HT-29 (cell line): ENCODE results near the gene SGF29.

DNA sequence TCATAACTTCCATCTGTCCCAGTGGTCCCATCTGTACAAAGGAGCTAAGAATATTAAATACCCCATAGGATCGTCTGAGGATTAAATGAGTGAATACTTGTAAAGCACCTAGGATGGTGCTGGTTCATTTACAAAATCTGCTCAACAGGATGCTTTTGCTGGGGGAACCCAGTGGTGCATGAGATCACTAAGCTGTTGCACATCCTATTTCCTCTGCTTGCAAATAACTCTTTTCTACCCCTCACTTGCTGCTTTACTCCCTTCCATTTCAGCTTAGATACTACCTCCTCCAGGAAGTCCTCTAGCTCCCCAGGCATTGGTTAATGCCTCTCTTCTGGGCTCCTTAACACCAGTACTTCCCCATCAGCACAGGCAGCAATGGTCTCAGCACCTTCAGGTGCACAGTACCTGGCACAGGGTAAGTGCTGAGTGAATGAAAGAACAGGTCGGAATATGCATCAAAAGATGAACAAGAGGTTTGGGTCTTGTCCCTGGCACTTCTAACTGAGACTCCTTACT, 24.3 kb upstream of the IL21R start:
- RAMPAGE, long total RNA: no peak

- RAMPAGE, long total RNA: no peak
Measured at GRCh38 chr16:27402760-27403250, 831 bp downstream of the IL21R start.

GRCh38 chr16:27407055-27407665, 5.2 kb downstream of the IL21R start:
- RAMPAGE, long total RNA: no peak

DNA sequence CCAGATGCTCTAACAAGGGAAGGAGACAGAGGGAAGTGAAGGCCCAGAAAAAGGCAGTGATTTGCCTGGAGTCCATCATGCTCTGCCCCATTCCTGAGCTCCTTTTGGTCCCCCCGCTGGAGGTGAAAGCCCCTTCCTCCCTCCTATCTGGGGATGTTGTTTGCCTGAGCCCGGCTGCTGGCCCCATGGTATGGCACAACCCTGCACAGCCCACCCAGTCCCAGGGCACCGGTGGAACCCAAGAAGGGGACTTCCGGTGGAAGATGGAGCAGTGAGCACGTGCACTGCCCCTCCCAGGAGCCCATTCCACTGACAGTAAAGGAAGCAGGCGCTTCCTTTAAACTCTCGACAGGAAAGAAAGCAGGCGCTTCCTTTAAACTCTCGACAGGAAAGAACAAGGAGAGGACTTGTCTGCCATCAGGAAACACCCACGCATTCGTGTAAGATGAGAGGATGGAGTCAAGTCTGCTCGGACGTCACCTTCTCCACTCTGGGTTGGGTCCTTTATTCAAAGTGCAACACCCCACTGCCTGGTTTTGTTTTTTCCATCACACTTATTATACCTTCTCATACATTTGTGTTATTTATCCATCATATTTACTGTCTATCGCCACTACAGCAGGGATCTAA, 53.7 kb downstream of the IL21R start:
- RAMPAGE, long total RNA: no peak

- RAMPAGE, long total RNA: no peak
Measured at GRCh38 chr16:27463655-27464346, 61.8 kb downstream of the IL21R start.

GRCh38 chr16:27521998-27522772, 27.5 kb downstream of the GTF3C1 start:
- RAMPAGE, long total RNA: no peak

DNA sequence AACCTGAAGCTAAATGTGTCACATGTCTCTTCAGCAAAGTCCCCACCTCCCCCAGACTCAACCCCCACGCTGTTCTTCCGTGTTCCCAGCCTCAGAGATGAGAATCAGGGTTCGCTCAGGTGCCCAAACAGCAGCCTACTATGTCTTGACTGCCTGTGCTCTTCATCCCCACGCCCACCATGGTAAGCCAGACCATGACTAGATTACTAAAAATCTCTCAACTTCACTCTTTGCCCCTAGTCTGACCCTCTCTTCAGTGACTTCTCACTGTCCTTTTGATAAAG, 2.4 kb downstream of the GTF3C1 start:
- RAMPAGE, long total RNA: no peak

- RAMPAGE, long total RNA: no peak
Measured at GRCh38 chr16:27627953-27629043, 78.4 kb downstream of the KATNIP start.

GRCh38 chr16:27665053-27665252, 115.0 kb downstream of the KATNIP start:
- RAMPAGE, long total RNA: no peak

GRCh38 chr16:28140898-28141616, 70.7 kb downstream of the XPO6 start:
- RAMPAGE, long total RNA: no peak

GRCh38 chr16:28163587-28164223, 48.1 kb downstream of the XPO6 start:
- RAMPAGE, long total RNA: no peak

- RAMPAGE, long total RNA: no peak
Measured at GRCh38 chr16:28188218-28189103, 23.3 kb downstream of the XPO6 start.

- RAMPAGE, long total RNA: no peak
Measured at GRCh38 chr16:28261698-28262225, 30.6 kb upstream of the SBK1 start.

- RAMPAGE, long total RNA: no peak
Measured at GRCh38 chr16:28482011-28482519, 9.8 kb downstream of the CLN3 start.

- RAMPAGE, long total RNA: no peak
Measured at GRCh38 chr16:28495024-28495981, 860 bp downstream of the APOBR start.

DNA sequence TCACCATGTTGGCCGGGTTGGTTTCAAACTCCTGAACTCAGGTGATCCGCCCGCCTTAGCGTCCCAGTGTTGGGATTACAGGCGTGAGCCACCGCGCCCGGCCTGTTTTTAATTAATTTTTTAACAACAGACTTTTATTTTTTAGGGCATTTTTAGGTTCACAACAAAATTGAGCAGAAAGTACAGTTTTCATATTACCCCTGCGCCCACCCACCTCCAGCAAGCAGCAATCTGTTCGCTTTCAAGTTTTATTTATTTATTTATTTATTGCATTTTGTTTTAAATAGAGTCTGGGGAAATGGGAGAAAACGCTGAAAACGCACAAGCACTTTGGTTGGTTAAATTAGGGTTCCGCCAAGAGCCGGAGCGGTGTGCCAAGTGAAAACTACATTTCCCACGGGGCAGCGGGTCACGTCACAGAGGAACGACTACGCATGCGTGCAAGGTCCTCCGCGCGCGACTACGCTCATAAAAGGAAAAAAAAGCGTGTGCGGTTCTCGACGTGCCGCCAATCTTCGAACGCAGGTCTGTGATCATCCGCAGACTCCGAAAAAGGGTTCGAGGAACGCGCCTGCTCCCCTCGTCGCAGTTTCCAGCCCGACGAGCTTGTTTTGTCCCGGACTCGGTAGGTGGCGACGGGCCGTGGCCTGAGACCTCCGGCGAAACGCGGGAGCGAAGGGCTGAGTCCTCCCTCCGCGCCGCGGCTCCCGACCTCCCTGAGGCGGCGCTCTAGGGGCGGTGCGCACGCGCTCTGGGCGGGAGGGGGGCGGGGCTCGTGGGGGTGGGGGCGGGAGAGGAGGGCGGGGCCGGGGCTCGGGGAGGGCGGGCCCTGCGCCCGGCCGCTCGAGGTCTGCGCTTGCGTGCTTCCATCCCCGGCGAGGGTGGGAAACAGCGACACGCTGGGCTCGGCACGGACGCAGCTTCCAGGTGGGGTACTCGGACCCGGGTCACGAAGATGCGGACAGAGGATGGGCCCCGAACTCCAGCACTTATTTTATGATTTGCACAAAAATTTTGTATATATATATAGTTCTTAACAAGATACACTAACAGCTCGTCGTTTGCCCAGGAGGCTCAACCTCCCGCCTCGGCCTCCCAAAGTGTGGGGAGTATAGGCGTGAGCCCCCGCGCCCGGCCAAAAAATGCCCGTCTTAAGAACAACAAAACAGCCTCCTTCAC, at the start of gene SGF29:
Gene SGF29, plus strand, starts transcription at position 448 of the 1,179 bp plus-strand sequence.
- RAMPAGE, long total RNA: start-site peak on the plus strand centred at position 476 of the sequence, 54 bp wide, 109 and 58 reads in 2 replicates

DNA sequence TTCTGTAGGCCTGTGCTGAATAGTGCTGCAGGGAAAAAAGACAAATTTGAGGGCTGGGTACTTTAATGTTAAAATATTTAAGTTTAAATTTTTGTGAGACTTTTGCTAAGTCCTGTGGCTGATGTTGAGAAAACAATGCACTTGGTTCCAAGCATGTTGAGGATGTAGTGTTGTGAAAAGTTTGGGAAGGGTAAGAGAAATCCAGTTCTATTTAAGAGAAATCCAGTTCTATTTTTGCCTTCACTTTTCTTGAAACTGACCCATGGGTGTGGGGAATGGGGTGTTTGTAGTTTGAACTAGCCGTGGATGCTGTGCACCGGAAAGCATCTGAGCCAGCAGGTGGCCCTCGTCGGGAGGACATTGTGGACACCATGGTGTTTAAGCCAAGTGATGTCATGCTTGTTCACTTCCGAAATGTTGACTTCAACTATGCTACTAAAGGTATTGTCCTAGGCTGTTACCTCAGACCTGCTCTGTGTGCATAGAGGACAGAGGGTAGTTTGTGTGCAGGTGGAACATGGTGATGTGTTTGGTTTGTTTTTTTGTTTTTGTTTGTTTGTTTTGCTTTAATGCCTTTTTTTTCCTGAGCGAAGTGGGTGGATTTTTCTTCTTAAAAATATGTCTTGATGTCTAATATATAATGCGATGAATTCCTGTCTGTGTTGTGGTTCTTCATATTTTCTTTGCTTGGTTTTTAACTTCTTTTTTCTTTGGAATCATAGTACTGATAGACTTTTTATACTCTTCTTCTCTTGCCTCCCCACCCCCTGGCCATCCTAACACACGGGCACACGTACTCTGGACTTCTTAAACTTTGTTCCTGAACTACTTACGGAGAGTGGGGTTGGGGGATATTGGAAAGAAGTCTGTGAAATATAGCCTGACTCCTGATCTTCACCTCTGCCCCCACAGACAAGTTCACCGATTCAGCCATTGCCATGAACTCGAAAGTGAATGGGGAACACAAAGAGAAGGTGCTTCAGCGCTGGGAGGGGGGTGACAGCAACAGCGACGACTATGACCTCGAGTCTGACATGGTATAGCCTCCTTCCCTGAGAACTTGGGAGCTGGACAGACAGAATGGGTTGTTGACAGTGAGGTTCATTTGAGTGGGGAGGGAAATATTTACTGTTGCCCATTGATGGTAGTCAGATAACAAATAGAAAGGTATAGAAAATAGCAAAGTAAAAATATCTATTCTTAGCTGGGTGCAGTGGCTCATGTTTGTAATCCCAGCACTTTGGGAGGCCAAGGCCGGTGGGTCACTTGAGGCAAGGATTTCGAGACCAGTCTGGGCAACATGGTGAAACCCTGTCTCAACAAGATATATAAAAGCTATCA, 3.6 kb downstream of the ATXN2L start:
- RAMPAGE, long total RNA: no peak

- RAMPAGE, long total RNA: no peak
Measured at GRCh38 chr16:28843540-28844033, 2.6 kb downstream of the TUFM start.

- RAMPAGE, long total RNA: no peak
Measured at GRCh38 chr16:28864363-28864882, 780 bp downstream of the SH2B1 start.

DNA sequence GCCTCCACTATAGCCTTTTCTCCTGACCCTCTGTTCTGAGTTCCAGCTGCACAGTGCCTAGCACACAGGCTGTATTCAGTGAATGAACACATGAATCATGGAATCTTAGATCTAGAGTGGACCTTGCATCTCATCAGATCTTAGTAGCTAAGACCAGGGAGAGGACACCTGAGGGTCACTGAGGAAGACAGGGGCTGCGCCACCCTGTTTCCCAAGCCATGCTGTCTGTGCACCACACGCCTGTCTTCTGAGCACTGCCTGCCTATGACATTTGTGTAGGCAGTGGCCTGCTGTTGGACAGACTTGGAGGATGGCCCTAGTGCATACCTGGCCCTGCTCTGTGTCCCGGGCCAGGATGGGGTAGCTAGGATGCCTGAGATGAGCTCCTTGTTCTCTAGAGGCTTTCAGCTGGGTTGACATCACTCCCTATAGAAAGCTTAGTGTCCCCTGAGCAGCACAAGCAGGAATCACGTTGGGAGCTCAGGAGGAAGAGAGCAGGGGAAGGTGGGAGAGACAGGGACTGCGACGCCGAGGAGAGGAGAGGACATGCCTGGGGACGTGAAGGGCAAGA, 6.3 kb downstream of the SH2B1 start:
- RAMPAGE, long total RNA: no peak